ENCODE measurements around the gene HSCB.

DNA sequence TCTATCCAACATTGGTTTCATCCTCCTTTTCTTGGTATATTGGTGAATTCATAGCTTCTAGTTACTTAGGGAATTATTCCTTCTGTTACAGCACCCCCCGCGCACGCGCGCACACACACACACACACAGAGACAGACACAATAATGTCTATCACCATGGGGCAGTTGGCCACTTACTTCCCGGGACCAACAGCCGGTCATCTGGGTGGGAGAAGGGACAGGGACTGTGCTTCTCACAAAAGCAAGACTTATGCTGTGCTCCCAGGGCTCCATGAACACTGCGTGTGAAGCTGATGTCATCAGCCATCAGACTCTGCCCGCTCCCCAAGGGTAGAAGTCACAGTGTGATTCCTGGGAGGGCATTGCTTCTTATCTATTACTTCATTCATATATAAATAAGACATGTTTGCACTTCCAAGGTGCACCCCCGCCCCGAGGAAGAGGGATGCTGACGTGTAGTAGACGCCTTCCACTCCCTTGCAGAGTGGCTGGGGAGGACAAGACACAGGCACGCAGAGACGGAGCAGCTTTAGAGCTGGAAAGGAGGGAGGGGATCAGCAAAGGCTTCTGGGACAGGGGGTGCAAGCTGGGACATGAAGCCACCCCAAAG, 558.7 kb downstream of the MN1 start:
- RRBS: no CpG with 5 or more reads among the region's 15 CpGs

- RRBS: no CpG with 5 or more reads among the region's 6 CpGs
Measured at GRCh38 chr22:27641010-27641599, 160.5 kb downstream of the MN1 start.

GRCh38 chr22:27654180-27655120, 147.1 kb downstream of the MN1 start:
- RRBS: no CpG with 5 or more reads among the region's 12 CpGs

DNA sequence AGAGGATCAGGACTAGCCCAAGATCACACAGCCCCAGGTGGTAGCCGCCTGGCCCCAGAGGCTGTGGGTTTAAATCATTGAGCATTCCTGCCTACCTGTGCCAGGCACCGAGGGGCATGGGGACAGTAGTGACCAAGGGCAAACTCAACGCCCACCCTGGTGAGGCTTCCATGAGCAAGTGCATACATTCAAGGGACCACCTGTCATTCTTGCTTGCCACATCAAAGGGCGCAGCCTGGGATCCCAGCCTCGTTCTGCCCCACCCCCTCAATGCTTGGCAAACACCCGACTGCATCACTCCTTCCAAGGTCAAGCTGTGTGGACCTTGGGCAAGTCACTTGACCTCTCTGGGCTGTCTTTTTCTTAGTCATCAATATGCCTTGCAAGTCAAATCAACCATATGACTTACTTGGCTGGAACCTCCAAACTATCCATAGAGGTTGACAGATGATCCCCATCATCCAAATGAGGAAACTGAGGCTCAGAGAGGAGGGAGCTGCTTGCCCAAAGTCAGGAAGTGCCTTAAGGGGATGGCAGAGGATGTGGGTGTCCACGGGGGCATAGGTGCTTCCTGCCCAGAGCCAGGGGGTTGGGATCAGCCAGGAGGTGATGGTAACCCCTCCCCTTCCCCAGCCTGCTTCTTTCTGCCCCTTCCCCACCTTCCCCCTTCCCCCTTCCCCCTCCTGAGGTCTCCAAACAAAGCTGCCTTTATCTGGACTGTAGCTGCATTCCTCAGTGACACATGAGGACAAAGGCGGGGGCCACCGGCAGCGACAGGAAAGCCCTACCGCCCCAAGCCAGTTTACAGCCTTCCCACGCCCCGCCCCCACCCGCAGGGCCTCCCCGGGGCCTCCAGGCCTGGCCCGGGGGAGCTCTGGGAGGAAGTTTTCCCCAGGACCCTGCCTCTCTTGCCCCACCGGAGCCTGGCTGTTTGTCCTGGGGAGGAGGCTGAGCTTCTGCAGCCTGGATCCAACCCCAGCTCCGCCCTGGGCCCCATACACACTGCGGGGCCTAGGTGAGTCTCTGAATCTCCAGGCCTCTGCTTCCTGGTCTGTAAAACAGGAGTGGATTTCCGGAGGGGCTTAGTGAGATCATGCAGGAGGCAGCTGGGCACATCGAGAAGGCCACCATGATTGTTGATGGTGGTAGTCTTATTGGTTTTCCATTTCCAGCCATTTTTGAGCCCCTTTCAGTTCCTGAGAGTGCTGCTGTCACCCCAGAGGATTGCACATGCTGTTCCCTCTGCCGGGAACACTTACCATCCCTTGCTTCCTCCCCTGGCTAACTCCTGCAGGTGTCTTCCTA, 131.0 kb downstream of the MN1 start:
- RRBS: under 1% methylated on average over 9 of the region's 22 CpGs

- RRBS: 79% methylated on average over 5 of the region's 15 CpGs
Measured at GRCh38 chr22:27782028-27782615, 19.4 kb downstream of the MN1 start.

- RRBS: no CpG with 5 or more reads among the region's 5 CpGs
Measured at GRCh38 chr22:27873343-27874234, 45.5 kb downstream of the PITPNB start.

GRCh38 chr22:27888024-27889093, 30.7 kb downstream of the PITPNB start:
- RRBS: no CpG with 5 or more reads among the region's 6 CpGs

GRCh38 chr22:27949161-27949879, 30.3 kb upstream of the PITPNB start:
- RRBS: no CpG with 5 or more reads among the region's 5 CpGs

DNA sequence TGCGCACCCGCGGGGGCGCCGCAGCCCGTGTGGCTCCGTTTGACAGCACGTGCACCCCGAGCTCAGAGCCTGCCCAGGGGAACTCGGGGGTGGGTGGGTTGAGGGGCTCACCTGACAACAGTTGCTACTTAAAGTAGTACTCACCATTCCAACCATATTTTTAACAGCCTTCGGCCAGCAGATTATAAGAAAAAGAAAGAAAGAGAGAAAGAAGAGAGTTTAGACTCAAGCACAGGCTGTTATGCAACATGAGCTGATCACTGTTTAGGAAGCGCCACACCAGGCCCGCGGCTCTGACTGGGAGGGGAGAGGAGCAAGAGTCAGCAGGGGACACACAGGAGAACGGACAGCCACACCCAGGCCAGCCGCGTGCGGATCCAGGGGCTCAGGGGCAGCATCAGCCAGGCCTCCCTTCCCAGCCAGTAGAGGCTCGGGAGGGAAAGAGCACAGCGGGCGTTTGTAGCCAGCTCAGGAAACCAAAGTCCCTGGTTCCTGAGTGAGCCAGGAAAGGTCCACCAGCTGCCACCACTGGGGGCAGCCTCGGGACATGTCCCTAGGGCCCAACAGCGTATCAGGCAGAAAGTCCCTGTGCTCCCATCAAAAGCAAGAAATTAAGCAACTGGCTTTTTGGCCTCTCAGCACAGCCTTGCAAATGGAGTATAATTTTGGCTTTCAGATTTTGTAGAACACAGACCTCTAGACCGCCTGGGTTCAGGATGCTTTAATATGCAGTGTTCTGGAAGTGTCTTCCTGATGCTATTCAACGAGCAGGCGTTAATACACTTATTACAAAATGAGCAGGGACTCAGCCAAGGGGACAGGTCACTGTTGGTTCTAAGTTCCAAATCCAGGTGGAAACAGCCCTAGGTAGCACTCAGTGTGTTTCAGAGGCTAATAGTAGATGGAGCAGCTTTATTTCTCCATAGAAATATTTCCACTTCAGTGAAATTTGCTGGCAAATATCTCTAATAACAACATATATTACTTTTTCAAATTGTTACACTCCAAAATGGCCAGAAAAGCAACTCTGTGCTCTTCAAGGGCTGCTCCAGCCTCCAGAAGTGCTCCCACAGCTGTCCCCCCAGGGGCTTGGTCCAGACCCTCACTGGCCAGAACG, 71.9 kb upstream of the PITPNB start:
- RRBS: no CpG with 5 or more reads among the region's 27 CpGs

DNA sequence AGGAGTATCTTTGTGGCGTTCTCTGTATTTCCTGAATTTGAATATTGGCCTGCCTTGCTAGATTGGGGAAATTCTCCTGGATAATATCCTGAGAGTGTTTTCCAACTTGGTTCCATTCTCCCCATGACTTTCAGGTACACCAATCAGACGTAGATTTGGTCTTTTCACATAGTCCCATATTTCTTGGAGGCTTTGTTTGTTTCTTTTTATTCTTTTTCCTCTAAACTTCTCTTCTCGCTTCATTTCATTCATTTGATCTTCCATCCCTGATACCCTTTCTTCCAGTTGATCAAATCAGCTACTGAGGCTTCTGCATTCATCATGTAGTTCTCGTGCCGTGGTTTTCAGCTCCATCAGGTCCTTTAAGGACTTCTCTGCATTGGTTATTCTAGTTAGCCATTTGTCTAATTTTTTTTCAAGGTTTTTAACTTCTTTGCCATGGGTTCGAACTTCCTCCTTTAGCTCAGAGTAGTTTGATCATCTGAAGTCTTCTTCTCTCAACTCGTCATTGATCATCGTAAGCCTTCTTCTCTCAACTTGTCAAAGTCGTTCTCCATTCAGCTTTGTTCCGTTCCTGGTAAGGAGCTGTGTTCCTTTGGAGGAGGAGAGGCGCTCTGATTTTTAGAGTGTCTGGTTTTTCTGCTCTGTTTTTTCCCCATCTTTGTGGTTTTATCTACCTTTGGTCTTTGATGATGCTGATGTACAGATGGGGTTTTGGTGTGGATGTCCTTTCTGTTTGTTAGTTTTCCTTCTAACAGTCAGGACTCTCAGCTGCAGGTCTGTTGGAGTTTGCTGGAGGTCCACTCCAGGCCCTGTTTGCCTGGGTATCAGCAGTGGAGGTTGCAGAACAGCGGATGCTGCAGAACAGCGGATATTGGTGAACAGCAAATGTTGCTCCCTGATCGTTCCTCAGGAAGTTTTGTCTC, 341.0 kb downstream of the TTC28 start:
- RRBS: no CpG with 5 or more reads among the region's 14 CpGs

GRCh38 chr22:28442794-28443432, 236.7 kb downstream of the TTC28 start:
- RRBS: 29% methylated on average over 1 of the region's 24 CpGs

- RRBS: no CpG with 5 or more reads among the region's 8 CpGs
Measured at GRCh38 chr22:28443433-28444012, 236.1 kb downstream of the TTC28 start.

GRCh38 chr22:28505606-28506460, 173.8 kb downstream of the TTC28 start:
- RRBS: 58% methylated on average over 6 of the region's 20 CpGs

DNA sequence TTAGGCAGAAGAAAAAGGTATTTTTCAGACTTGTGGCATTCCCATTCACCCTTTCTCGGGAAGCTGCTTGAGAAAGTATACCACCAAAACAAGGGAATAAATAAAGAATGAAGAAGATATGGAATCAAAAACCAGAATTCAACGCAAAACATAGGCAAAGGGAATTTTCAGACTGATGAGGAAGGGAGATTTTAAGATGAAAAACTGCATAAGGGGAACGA, 112.1 kb downstream of the TTC28 start:
- RRBS: no CpG with 5 or more reads among the region's 3 CpGs

DNA sequence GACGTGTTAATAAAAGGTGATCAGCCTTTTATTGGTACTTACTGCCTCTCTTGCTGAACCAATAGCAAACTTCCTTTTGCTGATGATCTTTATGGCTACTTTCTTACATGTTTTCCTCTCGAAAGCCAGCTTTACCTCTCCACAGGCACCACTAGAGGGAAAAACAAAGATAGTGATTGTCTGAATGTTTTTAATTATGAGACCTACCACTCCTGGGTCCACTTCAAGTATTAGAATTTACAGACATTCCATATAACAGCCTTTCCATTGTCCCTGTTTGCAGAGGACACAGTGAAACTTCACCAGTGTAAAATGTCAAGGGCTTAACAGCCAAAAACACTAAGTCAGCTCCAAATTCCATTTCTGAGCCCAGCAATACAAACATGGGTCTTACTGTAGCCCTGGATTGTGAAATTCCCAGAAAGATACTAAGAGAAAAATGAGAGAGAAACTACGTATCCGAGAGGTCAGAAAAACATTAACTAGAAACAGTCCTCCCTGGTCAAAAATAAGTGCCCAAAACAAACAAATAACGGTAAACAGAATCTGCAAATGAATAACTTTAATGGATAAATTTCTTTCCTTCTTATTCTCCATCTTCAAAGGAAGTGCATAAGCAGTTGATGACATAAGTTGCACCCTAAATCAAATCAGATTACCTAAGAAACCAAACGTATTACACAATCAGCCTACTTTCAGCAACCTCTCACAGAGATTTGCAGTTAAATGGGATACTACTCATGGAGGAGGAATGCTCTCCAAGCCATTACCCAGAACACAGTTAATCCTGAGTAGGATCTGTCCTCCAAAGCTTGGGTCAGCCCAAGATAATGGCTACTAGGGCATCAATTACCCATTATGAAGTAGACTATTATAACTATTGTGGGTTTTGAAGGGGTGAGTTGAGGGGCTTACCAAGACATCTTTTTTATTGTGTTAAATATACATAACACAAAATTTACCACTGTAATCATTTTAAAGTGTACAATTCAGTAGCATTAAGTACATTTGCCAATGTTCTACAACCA, 29.4 kb downstream of the CHEK2 start:
- RRBS: no CpG with 5 or more reads among the region's 6 CpGs

- RRBS: under 1% methylated on average over 4 of the region's 60 CpGs
Measured at GRCh38 chr22:28741891-28743020, at the start of gene HSCB. Gene HSCB, plus strand, starts transcription at chr22:28742039.

DNA sequence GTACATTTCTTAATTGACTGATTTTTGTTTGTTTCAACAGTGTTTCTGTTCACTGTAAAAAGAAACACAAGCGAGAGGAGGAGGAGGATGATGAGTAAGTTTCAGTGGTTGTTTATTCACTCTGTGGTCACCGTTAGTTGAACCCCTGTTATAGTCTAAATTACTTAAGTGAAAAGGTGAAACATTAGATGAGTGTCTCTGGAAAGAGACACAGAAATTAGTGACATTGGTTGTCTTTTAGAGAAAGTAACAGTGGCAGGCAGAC, 1.1 kb downstream of the CCDC117 start:
- RRBS: no CpG with 5 or more reads among the region's 2 CpGs

- RRBS: no CpG with 5 or more reads among the region's 10 CpGs
Measured at GRCh38 chr22:28815583-28816241, 43.2 kb downstream of the CCDC117 start.

DNA sequence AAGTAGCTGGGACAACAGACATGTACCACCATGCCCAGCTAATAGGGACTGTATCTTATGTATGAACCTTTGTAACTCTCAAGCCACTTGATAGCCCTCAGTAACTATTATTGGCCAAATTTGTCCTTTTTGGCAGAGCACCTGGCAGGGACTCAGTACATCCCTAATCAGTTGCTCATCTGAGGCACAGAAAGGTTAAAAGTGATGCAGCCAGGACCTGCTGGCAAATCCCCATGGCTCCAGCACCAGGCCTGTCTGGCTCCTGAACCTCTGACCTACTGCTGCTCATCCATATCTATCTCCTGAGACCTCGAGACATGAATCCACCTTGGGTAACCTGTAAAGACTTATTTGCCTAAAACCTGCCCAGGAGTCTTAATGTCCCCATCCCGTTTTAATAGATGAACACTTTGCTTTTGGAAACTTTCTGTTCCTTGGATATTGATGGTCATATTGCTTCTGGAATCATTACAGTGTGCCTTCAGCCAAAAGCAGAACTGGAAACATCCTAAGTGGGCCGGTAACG, 49.1 kb downstream of the CCDC117 start:
- RRBS: no CpG with 5 or more reads among the region's 4 CpGs

DNA sequence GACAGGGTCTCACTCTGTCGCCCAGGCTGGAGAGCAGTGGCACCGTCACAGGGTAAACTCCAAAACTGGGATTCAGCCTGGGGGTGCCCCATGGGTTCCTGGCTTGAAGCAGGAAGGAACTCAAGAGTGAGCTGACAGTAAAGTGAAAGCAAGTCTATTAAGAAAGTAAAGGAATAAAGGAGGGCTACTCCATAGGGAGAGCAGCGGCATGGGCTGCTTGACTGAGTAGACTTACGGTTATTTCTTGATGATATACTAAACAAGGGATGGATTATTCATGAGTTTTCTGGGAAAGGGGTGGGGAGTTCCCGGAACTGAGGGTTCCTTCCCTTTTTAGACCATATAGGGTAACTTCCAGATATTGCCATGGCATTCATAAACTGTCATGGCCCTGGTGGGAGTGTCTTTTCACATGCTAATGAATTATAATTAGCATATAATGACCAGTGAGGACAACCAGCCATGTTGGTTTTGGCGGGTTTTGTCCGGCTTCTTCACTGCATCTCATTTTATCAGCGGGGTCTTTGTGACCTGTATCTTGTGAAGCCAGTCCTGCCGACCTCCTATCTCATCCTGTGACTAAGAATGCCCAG, 52.9 kb upstream of the EMID1 start:
- RRBS: no CpG with 5 or more reads among the region's 9 CpGs